Choroid plexus epithelial cell (primary cell): ENCODE results near the gene BRAT1.

- RRBS = 67% methylated on average over 2 of the region's 26 CpGs
These were observed 225.7 kb downstream of the ELFN1 start for GRCh38 chr7:1895543-1896328.

DNA sequence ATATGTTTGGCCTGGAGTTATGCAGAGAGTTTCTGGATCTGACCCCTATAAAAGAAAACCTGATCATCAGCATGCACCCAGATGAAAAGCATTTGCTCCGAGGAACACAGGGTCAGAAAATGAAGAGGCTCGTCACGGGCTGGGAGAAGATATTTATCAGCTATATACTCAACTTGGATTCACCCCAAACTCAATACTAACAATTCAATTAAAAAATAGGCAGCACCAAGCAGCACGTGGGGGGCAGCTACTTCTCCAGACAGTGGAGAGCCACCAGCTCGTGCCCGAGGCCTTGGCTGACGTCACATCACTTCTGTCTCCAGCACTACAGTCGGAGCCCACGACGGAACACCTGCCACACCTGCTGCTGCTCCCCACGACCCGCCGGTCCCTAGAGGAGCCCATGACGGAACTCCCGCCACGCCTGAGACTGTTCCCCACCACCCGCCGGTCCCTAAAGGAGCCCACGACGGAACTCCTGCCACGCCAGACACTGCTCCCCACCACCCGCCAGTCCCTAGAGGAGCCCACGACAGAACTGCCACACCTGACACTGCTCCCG, 257.8 kb downstream of the ELFN1 start:
- RRBS = 90% methylated on average over 4 of the region's 24 CpGs

GRCh38 chr7:2008872-2009621, 223.7 kb downstream of the MAD1L1 start:
- RRBS = 89% methylated on average over 10 of the region's 27 CpGs

DNA sequence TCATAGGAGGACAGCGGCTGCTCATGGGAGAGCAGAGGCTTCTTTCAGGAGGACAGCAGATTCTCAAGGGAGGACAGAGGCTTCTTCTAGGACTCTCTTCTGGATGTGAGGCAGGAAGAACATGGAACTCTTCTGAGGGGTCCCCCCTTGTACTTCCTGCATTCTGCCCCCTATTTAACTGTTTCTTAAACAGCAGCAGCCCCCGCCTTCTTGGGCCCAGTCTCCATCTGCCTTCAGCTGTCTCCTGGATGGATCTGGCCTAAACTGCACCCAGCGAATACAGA, 167.8 kb downstream of the MAD1L1 start:
- RRBS = no CpG with 5 or more reads among the region's 3 CpGs

DNA sequence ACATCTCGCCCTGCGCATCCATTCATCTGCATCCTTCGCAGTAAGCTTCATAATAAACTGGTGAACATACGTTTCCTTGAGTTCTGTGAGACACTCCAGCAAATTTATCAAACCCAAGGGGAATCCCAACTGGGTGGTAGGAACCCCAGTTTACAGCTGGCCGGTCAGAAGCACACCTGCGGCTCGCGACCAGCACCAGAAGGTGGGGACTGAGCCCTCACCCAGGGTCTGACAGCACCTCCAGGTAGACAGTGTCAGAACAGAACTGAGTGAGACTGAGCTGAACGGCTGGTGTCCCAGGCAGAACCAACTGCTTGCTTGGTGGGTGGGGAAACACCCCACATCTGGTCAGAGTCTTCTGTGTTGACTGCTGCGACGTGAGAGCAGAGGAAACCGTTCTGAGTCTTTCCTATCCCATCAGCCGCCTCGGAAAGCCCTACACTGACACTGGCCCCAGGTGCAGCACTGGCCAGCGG, 160.8 kb downstream of the MAD1L1 start:
- RRBS = no CpG with 5 or more reads among the region's 15 CpGs

DNA sequence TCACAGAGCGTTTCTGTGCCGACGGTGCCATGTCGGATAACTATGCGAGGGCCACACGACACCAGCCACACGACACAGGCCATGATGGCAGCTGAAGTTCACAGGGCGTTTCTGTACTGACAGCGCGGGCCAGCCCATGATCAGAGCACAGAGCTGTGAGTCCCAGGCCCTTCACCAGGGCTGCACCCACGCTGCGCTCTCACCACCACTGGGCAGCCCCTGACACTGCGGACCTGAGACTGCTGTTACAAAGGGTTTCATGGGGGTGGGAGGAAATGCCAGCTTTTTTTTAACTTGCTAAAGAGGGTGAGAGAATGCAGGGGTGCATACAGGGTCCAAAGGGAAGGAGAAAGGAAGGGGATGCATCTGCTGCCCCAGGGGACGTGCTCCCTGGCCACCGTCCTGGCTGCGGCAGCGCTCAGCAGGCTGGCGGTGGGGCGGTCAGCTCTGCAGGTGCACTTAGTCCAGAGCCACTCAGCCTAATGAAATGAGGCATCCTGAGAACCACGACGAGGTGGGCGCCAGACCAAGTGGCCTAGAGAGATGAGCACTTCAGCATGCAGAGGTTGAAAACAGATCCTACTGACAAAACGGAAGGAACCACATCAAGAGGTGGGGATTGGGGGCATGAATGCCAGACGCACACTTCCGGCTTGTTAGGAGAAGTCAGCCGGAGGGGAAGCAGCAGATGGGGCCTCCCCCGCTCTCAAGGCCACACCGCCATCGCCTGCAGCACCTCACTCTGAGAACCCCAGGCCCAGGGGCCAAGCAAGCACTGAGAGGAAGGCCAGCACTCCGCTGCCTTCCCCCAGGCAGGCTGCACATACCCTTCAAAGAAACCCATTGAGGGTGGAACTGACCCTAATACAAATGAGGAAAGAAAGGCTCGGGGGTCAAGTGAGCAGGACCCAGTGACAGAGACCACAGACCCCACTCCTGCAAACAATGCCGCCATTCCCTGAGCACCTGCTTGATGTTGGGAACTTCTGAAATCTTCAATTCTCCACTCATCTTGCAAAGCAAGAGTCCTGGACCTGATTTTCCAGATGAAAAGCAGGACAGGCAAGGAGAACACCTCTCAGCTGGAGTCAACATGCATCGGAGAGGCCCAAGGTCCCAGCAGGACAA, 94.5 kb downstream of the MAD1L1 start:
- RRBS = no CpG with 5 or more reads among the region's 33 CpGs

GRCh38 chr7:2376571-2377242, 22.1 kb downstream of the EIF3B start:
- RRBS = 83% methylated on average over 2 of the region's 22 CpGs

- RRBS = 3% methylated on average over 34 of the region's 72 CpGs
These were observed 616 bp downstream of the CHST12 start for GRCh38 chr7:2403732-2404721.

DNA sequence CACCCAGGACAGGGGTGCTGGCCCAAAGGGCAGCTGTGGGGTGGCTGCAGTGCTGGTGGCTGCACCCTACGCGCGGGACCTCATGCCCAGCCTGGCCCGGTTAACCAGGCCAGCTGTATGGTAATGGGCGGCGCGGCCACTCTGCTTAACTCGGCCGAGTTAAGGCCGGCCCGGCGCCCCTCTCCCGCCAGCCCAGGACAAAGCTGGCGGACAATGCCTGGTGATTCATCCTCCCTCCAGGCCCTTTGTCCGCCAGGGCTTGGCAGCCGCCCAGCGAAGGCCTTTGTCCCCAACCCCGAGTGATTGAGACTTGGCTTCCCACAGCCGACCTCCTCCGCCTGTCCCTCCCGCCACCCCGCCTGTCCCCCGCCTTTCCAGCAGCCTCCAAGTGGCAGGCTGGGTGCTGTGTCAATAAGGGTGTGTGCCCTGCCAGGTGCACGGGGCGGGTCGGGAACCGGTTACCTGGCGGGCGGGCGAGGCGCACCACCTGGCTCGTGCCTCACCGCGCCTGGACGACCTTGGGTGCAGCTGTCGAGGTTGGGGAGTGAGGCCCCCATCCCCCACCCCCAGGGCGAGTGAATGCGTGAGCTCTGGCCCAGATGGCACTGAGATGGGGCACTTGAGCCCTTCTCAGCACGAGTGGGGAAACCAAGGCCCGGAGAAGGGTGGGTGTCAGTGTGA, 4.5 kb downstream of the LFNG start:
- RRBS = 61% methylated on average over 4 of the region's 40 CpGs

DNA sequence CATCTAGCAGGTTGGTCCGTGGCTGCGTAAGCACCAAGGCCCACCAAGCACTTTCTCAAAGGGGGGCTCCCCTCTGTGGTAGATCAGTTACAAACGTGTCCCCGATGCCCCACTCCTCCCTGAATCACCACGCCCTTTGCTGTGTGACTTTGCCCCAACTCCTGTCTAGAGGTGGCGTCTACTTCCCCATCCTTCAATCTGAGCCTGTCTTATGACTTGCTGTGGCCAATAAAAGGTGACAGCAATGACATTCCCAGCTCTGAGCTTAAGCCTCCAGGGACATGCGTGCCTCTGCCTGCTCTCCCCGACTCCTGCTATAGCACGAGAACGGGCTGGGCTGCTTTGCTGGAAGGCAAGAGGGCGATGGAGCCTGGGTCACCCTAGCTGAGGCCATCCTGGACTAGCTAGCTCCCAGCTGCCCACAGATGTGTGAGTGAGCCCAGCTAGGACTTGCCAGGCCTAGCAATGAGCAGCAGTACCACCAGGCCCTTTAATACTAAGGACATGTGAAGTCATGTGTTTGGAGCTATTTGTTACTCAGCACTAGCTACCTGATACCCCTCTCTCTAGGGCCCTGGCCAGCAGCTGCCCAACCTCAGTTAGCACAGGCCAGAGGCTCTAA, 12.8 kb downstream of the LFNG start:
- RRBS = no CpG with 5 or more reads among the region's 11 CpGs

DNA sequence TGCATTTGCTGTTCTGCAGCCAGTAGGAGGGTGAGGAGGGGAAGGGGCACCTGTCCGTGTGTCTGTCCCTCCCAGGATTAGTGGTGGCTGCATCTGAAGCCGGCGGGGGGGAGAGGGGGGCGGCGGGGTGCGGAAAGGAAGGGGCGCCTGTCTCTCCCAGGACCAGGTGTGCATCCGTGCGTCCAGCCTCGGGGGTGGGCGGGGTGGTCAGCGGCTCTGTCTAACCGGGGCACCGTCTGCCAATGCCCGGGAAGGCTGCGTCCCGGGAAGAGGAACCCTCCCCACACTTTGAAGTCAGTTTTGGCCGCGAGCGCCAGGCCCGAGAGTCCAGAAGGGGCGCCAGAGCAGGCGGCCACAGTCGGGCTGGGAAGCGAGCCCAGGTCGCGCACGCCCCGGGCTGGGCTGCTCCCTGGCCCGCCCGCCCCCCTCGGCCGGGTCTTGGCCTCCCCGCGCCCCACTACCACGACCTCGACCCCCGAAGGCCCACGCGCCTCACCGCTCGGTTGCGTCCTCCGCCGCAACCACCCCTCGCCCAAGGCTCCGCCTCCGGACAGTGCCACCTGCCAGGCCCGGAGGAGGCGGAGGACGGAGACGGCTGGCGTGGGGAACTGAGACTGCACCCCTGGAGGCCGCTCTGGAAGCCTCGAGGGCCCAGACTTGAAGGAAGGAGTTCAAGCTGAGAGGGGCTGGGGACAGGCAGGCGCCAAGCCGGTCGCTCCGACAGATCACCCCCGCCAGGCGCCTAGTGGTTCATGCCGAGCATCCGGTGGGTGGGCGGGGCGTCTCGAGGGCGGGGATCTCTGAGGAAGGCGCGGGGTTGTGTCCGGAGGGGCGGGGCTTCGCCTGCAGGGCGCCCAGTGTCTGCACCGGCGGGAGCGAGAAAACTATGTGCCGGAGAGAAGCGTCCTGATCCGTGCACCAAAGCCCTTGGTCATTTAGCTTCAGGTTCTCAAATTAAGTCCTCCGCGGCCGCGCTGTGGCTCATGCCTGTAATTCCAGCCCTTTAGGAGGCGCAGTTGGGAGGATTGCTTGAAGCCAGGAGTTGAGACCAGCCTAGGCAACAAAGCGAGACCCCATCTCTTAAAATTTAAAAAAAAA, at the start of gene BRAT1:
Gene BRAT1 (minus strand): TSS at position 534 of the 1,098 bp plus-strand sequence.
- RRBS = 1% methylated on average over 28 of the region's 85 CpGs

DNA sequence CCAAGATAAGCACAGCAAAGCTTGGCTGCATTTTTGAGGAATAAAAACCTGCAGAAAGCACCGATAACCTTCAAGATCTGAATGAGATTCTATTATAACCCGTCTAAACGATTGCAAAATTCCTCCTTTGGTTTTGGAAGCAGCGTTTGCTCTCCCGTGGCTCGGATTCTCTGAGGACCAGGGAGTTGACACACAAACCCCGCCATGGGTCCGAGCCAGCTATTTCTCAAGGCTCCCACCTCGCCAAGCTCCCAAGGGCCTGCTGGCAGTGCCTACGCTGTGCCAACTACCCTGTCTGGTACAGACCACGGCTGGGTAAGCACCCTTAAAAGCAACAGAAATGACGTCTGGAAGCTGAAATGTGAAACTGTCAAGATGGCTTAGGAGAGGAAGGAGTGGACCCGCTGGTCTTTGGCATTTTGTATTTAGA, 17.6 kb upstream of the TTYH3 start:
- RRBS = no CpG with 5 or more reads among the region's 13 CpGs

DNA sequence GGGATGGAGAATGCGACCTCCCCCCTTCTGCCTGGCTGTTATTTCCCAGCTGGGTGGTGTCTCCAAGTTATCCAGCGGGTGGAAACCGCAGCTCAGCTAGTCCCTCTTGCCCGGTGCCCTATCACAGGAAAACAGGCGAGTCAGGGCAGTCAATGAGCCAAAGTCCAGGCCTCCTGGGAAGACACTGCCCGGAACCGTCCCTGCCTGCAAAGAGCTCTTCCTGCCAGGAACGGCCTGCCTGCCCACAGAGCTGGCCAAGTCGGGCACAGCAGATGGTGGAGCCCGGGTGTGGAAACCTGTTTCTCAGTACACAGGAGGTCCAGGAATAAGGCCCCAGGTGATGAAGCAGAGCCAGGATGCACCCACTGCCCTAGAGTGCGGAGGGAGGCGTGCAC, 1.6 kb upstream of the TTYH3 start:
- RRBS = 63% methylated on average over 6 of the region's 12 CpGs

DNA sequence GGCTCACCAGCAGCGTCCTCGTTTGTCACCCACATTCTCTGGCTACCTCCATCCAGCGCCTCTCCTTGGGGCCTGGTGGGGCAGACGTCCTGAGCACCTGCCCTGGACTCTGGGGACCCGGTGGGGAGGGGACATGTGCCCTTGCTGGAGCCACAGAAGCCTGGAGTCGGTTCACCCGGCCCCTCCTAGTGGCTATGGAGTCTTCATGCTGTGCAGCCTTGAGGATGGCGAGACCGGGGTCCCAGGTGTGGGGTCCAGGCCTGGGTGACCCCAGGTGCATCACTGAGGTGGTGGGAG, 14.6 kb downstream of the TTYH3 start:
- RRBS = 79% methylated on average over 5 of the region's 9 CpGs

DNA sequence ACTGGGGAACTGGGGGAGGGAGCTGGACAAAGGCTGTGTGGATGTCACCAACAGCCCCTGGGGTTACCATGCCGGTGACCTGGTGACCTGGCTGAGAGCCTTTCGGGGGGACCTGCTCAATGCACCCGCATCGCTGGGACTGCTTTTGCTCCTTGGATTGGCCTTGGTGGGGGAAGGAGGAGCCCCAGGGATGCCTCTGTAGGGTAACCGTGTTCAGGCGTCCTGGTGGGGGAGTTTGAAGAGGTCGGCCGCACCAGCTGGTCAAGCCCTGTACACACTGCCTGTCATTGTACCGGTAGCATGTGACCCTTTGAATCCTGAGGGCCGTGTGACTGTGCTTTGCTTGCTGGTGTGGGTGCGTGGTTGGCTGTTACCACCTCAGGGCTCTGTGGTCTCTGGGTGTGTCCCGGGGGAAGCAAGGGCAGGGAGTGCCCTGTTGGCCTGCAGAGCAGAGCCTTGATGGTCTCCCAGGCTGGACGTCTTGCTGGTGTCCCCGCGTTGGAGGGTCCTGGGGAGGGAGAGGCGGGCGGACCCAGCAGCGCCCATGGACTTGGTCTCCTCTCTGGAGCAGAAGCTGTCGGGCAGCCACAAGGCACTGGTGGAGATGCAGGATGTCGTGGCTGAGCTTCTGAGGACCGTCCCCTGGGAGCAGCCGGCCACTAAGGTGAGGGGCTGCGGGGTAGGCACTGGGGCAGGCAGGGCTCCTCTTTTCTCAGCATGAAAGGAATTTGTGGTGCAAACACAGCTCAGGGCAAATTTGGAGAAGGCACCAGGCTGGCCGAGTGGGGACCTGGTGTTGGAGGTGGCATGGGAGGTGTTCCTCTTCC, 20.8 kb downstream of the TTYH3 start:
- RRBS = no CpG with 5 or more reads among the region's 24 CpGs

- RRBS = 86% methylated on average over 1 of the region's 7 CpGs
These were observed 20.8 kb upstream of the AMZ1 start for GRCh38 chr7:2667154-2667609.

DNA sequence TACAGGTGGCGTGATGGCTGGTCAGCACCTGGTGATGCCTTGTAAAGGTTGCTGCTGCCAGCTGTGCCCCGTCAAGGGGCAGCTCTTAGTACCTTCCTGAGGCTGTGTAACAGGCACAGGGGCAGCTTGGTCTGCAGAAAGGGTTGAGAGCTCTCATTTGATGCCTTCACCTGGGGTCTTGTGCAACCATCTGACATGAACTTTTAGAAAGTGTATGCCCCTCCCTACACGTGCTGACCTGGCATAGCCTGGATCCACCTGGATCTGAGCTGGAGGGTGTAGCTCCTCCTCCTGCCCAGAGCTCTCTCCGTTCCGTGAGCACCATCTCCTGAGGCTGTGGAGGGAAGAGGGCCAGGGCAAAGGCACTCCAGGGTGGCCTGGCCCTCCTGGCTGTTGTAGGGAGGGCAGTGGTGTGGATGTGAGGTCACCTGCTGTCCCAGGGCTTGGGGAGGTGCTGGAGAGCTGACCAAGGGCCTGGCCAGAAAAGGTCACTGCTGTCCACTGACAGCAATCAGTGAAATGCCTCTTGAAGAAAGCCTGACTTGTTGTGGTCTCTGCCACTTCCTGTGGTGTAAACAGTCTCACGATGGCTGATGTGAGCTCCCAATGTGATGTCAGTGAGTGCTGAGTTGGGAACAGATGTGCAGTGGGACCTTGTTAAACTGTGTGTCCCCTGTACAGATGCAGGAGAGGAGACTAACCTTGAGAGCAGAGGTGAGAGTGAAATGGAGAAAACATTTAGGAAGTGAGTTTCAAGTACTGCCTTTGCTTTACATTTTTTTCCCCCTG, 23.0 kb downstream of the AMZ1 start:
- RRBS = no CpG with 5 or more reads among the region's 6 CpGs

GRCh38 chr7:2720685-2721453, 32.9 kb downstream of the AMZ1 start:
- RRBS = 55% methylated on average over 3 of the region's 30 CpGs

DNA sequence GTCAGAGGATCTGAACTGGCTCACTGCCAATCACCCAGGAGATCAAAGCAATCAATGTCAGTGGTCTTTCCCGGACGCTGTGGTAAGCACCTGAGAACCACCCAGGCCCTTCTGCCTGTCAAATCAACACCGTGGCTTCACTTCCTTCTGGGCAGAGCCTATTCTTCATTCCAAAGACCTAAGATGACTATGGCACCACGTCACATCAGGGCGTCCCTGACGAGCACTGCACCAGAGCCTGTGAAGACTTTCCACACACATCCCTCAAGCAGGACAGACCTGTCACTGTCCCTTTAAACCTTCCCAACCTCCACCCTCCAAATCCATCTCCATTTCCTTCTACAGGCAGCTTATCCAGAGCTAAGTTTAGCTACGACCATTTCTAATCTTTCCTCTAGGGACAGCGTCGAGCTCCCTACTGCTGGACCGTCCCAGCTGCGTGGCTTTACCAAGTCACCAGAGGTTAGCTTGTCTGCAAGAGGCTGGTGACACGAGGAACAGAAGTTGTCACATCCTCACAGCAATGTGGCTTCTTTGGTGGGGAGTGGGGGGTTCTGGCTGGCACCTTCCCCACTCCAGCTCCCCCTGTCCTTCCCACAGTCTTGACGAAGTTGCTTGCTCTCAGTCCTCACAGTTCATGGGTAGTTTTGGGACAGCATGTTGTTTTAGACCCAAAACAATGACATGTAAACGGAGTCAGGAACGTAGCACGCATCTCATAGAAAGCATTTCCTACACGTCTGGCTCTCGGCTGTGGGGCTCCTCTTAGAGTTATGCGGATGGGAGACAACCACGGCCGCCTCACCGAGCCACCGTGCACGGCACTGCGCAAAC, 72.6 kb downstream of the AMZ1 start:
- RRBS = no CpG with 5 or more reads among the region's 25 CpGs

- RRBS = no CpG with 5 or more reads among the region's 25 CpGs
These were observed 56.7 kb downstream of the GNA12 start for GRCh38 chr7:2787245-2787957.